Hair follicular keratinocyte (primary cell): ENCODE measurements around the genes DCAKD and CRHR1.

- RAMPAGE, long total RNA: no peak
Observed at GRCh38 chr17:44948112-44948443, 505 bp upstream of the KIF18B start.

DNA sequence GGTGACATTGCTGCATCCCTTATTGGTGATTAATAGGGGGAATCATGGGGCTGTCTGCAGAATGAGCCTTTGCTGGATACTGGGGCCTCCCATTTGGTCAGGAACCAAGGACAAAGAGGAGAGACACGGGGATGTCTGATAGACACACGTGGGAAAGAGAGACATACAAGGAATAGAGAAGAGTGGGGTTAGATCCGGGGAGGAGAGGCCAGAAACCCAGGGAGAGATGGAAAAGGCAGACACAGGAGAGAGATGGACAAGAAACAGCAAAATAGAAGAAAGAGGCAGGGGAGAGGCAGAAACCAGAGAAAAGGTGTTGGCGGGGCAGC lies 2.3 kb downstream of the C1QL1 start:
- RAMPAGE, long total RNA: no peak

DNA sequence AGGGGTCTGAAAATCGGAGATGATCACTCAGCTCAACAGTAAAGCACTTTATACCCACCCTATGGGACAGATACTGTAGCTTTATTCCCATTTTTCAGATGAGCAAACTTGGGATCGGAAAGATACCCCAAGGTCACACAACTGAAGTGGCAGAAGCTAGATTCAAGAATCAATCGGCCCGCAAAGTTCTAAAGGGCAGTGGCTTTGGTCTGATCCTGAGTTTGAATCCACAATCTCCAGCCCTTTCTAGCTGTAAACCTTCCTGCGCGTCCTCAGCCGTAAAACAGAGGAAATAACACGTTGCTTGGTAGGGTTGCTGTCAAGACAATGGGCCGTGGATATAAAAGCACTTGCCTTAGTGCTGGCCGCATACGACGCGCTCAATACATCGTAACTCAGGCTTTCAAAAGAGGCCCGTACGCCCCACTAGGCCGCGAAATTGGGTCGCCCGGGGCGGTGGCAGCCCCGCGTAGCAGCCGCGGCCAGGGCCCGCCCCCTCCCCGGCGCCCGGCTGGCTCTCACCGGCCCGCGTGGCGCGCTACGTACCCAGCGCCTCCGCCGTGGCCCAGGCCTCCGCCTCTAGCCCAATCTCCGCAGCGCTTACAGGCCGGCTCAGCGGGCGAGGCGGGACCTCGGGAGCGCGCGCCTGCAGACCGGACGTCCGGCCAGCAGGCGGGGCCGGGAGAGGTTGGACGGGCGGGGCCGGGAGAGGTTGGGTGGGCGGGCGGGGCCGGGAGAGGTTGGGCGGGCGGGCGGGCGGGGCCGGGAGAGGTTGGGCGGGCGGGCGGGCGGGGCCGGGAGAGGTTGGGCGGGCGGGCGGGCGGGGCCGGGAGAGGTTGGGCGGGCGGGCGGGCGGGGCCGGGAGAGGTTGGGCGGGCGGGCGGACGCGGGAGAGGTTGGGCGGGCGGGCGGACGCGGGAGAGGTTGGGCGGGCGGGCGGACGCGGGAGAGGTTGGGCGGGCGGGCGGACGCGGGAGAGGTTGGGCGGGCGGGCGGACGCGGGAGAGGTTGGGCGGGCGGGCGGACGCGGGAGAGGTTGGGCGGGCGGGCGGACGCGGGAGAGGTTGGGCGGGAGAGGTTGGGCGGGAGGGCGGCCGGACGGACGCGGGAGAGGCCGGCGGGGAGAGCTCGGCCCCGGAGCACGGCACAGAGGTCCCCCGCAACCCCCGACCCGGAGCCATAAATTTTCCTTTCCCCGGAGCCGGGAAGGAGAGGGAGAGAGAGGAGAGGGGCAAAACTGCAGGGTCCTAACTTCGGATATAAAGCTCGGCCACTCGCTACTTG lies at the start of gene DCAKD:
Gene DCAKD (minus strand): TSS at position 626 of the 1,284 bp plus-strand sequence.
- RAMPAGE, long total RNA: start-site peak on the minus strand centred at position 631 of the sequence, 106 bp wide, 15 and 31 reads in 2 replicates

- RAMPAGE, long total RNA: no peak
Observed at GRCh38 chr17:45087178-45087920, 26.2 kb downstream of the NMT1 start.

DNA sequence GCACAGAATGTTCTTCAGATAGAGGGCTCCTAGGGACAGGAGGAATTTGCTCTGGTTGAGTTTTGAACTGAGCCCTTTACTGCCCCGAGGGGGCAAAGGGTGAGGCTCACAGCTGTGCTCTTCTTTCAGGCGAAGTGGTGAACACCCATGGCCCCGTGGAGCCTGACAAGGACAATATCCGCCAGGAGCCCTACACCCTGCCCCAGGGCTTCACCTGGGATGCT lies 32.4 kb downstream of the NMT1 start:
- RAMPAGE, long total RNA: no peak

DNA sequence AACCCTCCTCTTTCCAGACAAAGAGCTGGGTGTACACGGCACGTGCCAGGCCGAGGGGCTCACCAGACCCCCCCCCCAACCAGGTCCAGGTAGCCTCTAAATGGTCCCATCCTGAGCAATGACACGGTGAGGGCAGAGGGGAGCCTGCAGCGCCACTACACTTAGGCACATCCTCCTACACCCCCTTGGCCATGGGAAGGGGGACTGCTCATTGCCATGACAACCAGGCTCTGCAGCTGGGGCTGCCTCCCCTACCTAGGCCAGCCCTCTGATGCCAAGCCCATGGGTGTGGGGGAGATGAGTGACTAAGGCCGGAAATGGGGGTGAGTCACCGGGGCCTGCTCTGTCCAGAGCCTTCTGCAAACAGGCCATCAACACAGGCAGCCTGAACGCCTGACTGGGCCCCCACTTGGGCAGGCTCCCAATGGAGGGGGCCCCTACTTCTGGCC lies 8.4 kb downstream of the PLCD3 start:
- RAMPAGE, long total RNA: no peak

DNA sequence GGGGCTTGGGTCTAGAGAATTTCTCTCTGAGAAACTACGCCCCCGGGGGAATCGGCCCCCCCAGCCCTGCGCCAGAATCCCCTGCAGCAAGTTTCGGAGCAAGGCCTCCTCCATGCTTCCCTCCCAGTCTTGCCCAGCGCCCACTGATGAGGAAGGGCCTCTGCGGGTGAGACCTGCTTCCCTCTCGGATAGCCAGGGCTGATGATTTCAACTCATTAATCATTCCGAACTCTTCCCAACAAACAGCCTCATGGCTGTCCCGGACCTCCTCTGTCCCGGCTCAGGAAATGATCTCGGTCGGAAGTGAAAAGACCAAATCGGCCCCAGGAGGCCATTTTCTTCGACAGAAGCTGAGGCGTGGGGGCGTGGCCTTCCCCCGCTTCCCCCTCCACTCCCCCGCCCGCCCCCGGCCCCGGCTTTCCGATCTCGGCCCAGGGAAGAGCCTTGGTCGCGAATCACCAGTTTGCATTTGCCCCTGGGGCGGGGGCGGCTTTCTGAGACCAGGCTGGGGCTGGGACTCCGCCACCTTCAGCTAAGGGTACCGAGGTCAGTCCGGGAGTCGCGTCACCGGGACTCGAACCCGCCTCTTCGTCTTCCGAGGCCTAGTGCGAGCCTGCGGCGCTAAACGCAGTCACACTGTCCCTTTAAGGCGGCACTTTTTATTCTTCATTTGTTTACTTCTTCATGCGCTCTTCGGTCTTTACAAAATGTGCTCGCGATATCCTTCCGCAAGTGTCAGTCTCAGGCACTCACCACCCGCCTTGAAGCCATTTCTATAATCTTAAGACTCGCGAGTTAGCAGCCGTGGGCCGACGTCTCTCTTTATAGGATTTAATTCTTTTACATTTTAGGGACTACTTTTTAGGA lies 896 bp upstream of the HEXIM1 start:
- RAMPAGE, long total RNA: no peak

DNA sequence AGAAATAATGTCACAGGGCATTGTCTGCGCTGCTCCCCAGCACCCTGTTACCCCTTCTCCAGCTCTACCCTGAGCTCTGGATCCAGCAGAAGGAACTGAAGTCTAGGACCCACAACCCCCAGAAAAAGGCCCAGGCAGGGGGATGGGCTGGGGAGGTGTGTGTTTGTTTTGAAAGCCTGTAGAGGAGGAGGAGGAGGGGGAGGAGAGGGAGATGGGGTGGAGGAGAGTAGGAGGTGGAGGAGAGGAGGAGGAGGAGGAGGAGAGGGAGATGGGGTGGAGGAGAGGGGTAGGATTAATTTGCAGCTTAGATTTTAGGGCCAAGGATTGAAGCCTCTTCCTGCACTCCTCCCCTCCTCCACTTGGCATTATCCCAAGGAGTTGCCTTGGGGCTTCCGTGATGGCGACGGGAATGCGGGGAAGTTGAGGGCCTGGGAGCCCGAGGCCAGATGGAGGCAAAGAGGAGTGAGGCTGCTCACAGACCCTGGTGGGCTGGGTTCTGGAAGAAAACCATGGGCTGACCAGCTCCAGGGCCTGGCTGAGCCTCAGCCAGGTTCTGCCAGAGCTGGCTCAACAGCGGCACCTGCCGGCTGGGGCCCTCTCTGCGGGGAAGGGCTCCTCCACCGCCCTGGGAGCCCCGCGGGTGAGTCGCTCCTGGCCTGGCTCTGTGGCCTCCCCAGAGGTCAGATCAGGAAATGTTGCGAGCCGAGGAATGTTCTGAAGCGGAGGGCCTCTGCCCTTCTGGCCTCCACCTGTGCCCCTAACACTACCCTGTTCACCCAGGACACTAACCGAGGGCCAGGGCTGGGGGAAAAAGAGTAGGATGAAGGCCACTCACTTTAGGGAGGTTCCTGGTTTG lies 24.1 kb upstream of the FMNL1 start:
- RAMPAGE, long total RNA: no peak

DNA sequence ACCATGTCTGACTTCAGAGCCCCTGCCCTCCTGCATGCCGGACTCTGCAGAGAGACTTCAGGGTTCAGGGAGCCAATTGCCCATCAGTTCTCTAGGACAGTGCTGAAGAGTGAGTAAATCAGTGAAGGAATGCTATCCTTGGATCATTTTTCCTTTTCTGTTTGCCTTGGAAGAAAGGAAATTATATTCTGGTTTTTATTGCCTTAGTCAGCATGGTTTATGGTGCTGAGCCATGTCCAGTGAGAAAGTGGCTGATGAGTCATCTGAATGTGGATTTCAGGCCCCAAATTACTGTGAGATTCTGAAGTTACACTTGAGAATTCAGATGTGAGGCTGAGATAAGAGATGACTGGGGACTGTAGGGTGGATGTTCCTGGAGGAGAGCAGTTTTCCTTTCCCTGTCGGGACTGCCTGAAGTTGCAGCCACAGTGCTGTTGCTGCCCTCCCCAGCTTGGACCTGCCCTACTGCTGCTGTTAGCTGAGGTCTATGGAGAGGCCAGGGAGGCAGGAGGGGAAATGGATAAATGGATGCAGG lies 4.1 kb upstream of the MAP3K14 start:
- RAMPAGE, long total RNA: no peak

DNA sequence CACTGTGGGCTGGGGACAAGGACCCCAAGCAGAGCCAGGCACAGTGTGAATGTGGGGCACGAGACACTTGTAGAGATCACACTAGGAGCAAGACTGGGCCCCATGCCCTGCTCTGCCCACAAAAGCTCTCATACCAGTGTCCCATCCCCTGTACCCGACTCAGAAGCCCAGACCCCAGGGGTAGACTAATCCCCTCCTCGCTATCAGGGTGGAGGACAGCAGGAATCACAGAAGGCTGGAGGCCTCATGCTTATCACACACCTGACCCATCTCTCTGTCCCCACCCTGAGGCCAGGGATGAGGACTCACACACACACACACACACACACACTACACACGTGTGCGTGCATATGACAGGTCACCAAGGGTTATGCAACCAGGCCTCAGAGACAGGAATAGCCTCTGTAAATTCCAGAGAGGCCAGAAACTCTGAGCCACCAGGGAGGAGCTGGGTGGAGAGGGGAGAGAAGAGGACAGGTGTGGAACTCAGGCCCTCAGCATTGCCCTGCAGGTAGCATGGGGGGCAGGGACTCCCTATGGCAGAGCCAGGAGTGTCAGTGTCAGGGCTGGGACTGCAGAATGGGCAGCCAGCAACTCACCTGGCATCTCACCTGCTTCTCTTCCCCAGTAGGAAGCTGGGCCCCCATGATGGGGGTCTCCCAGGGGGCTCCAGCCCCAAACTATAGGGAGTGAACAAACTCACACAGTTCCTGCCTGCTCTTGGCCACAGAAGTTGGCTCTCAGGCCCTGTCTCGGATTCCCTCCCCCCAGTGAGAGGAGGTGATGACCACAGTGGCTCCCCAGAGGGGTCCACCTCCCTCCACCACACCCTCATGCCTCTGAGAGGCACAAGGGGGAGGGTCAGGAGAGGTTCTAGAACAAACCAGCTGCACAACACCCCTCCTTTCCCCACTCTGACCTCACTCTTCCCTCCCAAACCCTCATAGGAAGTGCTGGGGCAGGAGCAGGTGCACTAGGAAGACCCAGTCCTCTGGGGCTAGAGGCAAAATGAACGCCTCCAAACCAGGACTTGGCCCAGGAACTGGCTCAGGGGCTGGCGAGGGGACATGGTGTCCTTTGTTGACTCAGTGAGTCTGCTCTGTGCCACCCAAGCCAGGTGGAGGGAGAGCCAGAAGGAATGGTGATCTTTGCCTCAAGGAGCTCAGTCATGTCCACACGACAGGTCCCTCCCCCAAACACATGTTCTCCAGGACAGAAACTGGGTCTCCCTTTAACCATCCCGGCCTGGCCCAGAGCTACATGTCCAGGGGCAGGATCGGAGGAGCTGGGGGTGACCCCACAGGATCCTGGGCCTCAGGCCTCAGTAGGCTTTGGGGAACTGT lies 20.7 kb downstream of the ARHGAP27 start:
- RAMPAGE, long total RNA: no peak

DNA sequence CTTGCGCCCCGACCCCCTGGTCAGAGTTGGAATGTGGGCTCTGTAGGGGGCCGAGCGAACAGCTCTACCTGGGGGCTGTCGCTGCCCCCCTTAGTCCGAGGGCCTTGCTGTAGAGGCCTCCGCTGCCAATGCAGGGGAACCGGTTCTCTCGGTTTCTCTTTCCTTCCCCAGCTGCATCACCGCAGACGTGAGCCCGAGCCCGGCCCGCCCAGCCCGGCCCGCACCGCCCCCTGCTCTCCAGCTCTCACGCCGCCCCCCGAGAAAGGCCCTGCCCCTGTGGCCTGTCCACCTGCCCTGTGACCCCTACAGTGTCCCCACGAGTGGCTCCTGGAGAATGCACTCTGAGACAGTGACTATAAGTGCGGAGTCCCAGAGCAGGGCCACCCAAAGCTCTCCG lies 1.9 kb downstream of the ARHGAP27 start:
- RAMPAGE, long total RNA: no peak

- RAMPAGE, long total RNA: no peak
Observed at GRCh38 chr17:45461693-45462376, 28.7 kb downstream of the PLEKHM1 start.

DNA sequence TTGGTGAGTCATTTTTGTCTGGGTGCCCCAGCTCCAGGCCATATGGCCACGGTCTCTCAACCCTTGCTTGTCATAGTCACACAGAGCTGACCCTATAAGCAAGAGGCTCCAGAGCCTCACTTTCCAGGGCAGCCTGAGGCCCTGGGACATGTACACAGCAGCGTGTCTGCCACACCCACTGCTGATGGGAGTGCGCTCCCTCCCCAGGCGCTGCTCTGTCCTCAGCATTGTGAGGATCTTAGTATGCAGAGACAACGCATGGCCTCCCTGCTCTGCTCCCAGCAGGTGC lies 80.8 kb upstream of the CRHR1 start:
- RAMPAGE, long total RNA: no peak

- RAMPAGE, long total RNA: no peak
Observed at GRCh38 chr17:45783242-45784475, at the start of gene CRHR1. Gene CRHR1 (plus strand): TSS chr17:45784320.

GRCh38 chr17:45895071-45896143 lies 1.1 kb downstream of the MAPT start:
- RAMPAGE, long total RNA: no peak

- RAMPAGE, long total RNA: no peak
Observed at GRCh38 chr17:45935840-45936445, 41.6 kb downstream of the MAPT start.

DNA sequence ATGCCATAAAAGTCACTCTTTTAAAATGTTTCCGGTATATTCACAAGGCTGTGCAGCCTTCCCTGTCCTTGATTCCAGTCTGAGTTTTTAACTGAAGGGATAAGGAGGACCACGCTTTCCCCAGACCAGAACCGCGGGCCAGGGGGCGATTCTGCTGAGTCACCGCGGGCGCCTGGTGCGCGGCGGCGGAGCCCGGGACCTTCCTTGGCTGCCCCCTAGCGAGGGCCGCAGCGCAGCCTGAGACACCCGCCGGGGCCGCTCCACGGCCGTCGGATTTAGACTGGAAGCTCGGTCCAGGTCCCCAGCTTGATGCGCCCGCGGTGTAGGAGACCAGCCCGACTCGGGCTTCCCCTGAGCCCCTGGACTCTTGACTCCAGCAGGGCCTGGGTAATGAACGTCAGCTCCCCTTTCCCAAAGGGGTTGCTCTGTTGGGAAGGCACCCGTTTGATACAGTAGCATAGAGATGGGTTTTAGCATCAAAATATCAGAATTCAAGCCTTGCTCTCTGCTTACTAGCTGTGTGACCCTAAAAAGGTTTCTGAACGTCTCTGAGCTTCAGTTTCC lies 49.9 kb upstream of the STH start:
- RAMPAGE, long total RNA: no peak

GRCh38 chr17:46266657-46267713 lies 27.9 kb upstream of the LRRC37A start:
- RAMPAGE, long total RNA: no peak

DNA sequence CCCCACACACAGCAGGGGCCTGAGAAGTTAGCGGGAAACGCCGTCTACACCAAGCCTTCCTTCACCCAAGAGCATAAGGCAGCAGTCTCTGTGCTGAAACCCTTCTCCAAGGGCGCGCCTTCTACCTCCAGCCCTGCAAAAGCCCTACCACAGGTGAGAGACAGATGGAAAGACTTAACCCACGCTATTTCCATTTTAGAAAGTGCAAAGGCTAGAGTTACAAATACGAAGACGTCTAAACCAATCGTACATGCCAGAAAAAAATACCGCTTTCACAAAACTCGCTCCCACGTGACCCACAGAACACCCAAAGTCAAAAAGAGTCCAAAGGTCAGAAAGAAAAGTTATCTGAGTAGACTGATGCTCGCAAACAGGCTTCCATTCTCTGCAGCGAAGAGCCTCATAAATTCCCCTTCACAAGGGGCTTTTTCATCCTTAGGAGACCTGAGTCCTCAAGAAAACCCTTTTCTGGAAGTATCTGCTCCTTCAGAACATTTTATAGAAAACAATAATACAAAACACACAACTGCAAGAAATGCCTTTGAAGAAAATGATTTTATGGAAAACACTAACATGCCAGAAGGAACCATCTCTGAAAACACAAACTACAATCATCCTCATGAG lies 30.6 kb downstream of the ARL17A start:
- RAMPAGE, long total RNA: no peak

DNA sequence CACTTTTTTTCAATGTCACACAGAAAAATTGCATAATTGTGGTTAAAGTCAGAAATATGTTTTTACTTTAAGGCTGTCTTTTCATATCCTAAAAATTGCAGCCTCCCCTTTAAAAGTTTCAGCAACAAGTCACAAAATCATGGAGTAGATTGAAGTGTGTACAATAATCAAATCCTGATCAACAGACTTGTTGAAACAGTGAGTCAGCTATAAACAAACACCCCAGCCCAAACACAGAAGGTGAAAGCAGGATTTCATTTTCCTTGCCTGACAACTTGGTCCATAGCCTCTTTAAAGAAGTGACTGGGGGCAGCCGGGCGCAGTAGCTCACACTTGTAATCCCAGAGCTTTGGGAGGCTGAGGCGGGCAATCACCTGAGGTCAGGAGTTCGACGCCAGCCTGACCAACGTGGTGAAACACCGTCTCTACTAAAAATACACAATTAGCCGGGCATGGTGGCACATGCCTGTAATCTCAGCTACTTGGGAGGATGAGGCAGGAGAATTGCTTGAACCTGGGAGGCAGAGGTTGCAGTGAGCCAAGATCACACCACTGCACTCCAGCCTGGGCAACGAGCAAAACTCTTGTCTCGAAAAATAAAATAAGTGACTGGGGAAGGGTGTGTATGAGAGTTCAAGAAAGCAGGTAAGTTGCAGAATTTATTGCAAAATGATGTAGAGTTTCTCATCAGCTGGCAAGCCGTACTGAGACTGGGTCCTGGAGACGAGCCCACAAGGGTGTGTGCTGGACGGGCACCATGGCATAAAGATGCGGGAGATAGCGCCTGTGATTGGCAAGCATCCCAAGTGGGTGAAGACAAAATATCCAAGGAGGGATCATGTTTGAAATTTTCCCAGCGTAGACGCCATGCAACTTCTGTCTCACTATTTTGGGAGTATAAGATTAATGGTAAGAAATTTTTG lies 59.6 kb downstream of the WNT3 start:
- RAMPAGE, long total RNA: no peak